Astrocyte (in vitro differentiated cells and primary cell): ENCODE data around the genes KIF22 and SEZ6L2.

DNA sequence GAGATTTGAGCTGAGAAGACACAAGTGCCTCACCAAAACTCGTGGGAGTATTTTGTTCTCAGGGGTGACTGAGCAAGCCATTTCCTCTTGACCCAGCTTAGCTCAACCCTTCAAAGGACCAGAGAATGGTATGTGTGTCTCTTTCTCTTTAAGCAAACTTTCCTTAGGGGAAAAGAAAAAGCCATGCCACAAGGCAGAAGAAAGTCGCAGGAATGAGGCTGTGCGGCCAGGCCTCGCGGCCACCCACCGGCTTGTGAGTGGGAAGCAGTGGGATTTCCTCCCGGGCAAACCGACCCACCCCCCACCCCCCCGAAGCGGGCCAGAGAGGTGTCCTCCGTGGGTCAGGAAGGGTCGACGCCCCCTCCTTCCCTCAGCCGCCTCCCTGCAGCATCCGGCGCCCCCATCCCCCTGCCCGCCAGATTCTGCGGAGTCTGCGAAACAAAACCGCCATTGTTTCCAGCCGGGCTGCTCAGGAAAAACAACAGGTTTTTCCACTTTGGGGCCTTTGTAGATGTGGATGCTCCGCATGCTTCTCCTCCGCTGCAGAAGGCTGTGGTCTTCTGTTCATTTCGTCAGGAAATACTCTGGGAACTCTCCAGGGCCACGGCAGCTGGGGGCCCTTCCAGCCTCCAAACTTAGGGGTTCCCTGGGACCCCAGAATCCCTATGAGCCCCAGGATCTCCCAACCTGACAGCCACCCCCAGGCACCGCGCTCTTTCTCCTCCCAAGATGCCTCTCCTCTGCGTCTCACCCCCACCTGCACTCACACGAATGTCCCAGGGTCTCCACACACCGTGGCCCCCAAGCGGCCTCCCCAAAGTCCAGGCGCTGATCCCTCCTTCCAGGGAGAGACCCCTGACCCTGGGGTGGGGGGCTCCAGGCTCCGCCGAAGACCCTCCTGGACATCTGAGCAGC lies 121.3 kb downstream of the NPIPB11 start:
- PRO-cap, result no peak
- RRBS, 2 experiments, result 6 to 16% methylated on average over 4 to 5 of the region's 34 CpGs

GRCh38 chr16:29292750-29293476 lies 113.6 kb downstream of the NPIPB11 start:
- PRO-cap, result no peak
- RRBS, 2 experiments, result 52 to 65% methylated on average over 5 to 6 of the region's 25 CpGs

DNA sequence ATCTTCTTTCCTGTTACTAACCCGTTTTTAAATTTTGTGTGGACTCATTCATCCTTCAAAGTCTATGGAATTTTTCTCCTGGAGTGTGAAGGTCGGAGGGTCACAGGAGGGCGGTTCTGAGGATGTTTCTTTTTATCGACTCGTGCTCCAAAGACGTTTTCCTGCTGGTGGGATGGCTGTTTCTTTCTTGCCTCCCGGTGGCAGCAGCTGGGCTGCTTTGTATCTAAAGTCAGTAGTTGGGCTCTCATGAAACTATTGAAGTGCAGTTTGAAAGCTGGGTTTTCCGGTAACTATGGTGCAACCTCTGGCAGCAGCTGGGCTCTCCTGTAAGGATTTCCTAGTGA lies 88.1 kb downstream of the NPIPB11 start:
- PRO-cap, result no peak
- RRBS, 2 experiments, result no CpG with 5 or more reads among the region's 8 CpGs

DNA sequence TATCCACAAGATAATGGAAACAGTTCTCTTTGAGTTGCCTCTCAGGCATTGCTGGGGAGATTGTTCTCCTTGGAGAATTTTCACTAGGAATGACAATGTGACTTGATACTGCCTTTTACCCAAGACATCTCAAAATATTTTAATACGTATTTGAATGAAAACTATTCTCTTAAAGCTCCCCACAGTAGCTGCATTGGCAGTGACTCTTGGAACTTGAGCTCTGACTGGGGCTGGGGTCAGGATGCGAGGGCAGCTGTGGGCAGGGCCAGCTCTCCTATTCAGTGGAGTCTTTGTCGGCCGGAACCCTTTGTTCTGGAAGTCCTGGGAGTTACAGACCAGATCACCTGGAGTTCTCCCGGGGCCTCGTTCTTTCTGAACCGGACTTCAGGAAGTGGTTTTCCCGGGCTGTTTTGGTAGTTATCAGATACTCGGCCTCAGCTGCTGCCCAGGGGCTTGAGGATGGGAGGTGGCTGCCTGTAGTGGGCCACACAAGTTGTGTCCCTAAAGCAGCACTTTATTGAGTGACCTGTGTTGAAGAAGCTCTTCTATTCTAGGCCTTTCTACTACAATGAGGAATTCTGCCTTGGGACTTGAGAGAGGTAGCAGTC lies 84.9 kb downstream of the NPIPB11 start:
- PRO-cap, result no peak
- RRBS, 2 experiments, result 71 to 83% methylated on average over 1 of the region's 9 CpGs

- PRO-cap, result no peak
- RRBS, 2 experiments, result no CpG with 5 or more reads among the region's 3 CpGs
Observed at GRCh38 chr16:29342875-29343230, 63.7 kb downstream of the NPIPB11 start.

- PRO-cap, result no peak
- RRBS, 2 experiments, result no CpG with 5 or more reads among the region's 11 CpGs
Observed at GRCh38 chr16:29604683-29605139, 58.3 kb upstream of the SPN start.

DNA sequence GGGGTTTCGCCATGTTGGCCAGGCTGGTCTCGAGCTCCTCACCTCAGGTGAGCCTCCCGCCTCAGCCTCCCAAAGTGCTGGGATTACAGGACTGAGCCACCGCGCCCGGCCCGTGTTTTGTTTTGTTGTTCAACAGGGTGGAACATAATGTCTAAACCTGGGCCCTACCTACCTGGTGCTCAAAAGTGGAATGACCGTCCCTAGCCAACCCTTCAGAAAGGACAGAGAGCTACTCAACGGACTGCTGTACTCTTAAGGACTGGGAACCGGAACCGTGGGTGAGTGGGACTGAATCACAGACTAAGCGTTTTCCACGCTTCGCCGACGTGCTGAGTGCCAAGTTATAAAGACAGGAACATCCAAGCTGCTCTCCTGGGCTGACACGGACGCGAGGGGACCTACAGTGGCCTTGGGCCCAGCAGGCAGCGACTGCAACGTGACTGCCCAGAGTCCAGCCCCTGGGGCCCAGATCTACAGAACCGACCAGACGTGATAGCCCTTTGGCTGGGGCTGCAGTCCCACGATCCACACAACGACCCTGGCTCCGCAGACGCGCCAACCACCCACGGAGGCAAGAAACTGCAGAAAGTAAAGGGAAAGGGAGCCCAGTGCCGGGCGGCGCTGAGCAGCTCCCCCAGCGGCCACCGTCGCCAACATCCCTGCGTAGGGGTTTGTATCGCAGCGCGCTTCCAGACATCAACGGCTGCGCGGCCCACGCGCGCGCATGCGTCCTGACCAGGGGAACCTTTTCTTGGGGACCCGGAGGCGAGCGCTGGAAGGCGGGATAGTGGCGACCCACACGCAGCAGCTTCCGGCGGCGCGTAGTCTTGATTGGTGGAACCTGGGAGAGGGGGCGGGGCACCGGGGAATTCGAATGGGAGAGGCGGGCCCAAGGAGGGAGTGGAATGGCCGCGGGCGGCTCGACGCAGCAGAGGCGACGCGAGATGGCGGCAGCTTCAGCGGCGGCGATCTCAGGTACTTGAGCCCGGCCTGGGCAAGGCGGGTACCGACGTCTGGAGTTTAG lies at the start of gene KIF22:
KIF22 (plus strand) TSS at position 897 of the 1,024 bp plus-strand sequence.
- PRO-cap, result bidirectional peak, plus-strand start at position 931 of the sequence, minus-strand start at position 590 of the sequence
- RRBS, 2 experiments, result under 1 to 4% methylated on average over 12 to 18 of the region's 77 CpGs

DNA sequence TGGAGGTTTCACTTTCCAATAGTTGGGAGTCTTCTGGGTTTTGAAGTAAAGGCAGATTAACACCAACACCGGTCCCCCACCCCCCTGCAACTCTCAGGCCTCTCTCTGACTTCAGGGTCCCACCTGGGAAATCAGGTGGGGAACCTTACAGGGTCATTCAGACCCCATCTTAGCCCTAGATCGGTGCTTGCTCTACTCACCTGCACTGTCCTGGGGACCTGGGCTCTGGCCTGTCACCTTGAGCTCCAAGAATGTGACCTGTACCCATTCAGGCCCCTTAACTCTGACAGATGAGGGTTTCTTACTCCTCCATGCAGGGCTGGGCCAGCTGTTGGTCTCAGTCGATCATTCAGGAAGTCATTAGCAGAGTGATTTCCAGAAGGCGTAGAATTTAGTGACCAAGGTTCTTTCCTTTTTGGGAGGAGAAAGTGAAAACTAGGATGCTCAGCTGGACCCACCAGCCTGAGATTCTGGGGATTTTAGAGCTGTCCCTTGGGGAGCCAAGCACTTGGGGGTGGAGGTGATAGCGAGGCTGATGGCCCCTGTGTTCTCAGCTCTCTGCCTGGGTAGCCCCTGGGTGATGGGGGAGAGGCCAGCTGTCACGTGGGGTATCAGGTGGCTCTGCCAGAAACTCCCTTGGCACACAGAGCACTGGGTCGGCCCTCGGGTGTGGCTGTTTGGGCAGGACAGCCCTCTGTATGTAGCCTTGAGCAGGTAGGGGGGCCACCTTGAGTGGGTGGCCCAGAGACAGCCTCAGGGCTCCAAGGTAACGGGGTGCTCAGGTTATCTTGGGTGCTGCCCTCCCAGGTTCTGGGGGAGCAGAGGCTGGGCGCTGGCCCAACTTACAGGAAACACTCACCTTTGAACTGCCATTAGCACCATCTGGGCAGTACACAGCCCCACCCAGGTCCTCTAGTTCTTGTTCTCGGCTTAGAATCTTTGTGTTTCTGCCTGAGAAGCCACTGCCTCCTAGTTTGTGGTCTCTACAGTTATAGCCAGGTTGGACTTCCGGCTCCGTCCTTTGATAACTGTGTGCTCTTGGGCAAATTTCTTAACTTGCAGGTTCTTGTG lies 751 bp downstream of the MVP start:
- PRO-cap, result no peak
- RRBS, 2 experiments, result no CpG with 5 or more reads among the region's 13 CpGs

- PRO-cap, result bidirectional peak, plus-strand start at chr16:29899683, minus-strand start at chr16:29899547
- RRBS, 2 experiments, result 0 to 4% methylated on average over 2 to 4 of the region's 40 CpGs
Observed at GRCh38 chr16:29898838-29899853, at the start of gene SEZ6L2. SEZ6L2 (minus strand) TSS chr16:29899550.

DNA sequence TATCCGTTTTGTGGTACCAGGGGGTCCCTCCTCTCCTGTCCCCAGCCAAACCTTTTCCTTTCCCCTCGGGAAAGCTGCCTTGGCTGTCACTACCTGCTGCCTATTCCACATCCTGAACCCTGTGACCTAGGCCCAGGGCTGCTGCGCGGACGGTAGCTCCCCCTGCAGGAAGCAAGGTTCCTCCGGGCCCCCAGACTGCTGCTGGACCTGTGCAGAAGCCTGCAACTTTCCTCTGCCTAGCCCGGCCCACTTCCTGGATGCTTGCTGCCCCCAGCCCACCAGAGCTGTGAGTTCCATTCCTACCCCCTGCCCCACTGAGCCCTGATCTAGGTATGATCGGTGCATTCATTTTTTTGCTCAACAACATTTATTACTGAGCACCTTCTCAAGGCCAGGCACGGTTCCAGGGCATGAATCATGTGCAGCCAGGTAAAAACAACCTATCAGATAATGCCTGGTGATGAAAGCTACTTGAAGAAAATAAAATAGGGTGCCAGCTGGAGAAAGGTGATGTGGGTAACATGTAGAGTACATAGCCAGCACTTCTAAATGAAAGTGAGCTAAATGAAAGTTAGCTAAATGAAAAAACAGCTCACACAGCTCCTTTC lies 2.2 kb downstream of the ENSG00000285043 start:
- PRO-cap, result no peak
- RRBS, 2 experiments, result 15 to 23% methylated on average over 2 of the region's 9 CpGs

GRCh38 chr16:30069027-30069779 lies 3.6 kb downstream of the ALDOA start:
- PRO-cap, result no peak
- RRBS, 2 experiments, result no CpG with 5 or more reads among the region's 17 CpGs

DNA sequence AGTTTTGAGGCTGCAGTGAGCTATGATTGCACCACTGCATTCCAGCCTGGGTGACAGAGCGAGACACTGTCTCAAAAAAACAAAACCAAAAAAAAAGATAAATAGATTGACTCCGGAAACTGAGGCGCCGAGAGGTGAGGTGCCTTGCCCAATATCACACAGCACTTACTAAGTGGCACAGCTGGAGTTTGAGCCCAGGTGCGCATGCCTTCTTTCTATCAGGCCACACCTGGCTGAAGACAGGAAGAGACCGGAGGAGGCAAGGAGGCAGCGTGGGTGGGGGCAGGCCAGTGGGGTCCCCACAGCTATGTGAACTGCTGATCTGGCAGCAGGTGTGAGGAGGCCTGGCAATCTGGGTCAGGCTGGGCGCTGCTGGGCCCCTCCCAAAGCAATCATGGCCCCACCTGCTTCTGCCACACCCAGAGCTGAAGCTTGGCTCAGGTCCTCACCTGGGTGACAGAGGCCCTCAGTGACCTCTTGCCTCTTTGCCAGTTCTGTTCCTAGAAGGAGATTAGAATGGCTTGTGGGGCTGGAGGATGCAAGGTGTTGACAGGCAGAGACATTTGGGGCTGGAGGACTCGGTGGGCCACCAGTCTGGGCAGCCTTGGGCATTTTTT lies 1.9 kb upstream of the GDPD3 start:
- PRO-cap, result no peak
- RRBS, 2 experiments, result no CpG with 5 or more reads among the region's 9 CpGs

GRCh38 chr16:30117636-30118816 lies 4.7 kb upstream of the GDPD3 start:
- PRO-cap, result no peak
- RRBS, 2 experiments, result 95 to 97% methylated on average over 5 to 6 of the region's 26 CpGs

DNA sequence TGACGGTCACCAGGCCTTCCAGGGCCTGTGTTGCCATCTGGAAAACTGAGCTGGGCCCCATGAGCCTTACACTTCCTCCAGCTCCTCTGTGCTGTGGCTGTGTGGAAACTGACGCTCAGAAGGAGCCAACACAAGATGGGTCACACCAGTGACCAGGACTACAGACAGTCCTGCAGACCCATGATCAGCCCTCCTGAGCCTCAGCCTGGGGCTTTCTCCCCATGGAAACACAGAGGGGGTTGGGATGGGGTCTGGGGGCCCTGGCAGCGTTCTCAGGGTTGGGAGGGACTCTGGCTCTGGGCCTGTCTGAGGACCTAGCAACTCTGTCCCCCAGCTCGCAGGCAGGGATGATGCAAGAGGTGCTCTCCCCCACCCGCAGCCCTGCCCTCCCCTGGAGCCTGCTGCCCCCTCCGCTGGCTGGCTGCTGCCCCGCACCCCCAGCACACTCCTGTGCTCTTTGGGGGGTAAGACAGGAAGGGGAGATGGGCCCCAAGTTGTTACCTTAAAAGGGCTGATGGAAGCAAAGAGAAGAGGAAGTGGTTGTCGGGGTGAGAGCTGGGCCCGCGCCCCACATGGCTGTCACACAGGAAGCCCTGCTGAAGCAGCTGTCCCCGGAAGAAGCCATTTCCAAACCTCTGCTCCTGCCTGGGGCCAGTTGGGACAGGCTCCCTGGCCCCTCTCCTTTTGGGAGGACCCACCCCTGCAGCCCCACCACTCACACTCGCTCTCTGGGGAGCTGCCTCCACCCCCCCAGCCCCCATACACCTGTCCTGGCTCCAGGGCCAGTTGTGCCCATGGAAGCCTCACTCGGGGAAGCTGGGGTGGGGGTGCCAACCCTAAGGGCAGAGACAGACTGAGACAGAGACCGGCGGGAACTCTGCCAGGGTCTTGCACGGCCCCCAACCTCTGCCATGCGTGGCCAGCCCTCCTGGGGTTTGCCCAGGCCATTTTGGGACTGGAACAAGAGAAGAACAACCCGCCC lies 2.4 kb downstream of the CORO1A start:
- PRO-cap, result no peak
- RRBS, 2 experiments, result no CpG with 5 or more reads among the region's 18 CpGs

GRCh38 chr16:30187705-30188110 lies 4.3 kb downstream of the CORO1A start:
- PRO-cap, result no peak
- RRBS, 2 experiments, result no CpG with 5 or more reads among the region's 13 CpGs

GRCh38 chr16:30188139-30188687 lies 4.8 kb downstream of the CORO1A start:
- PRO-cap, result no peak
- RRBS, 2 experiments, result no CpG with 5 or more reads among the region's 19 CpGs

GRCh38 chr16:30372805-30373181 lies 1.8 kb upstream of the MYL11 start:
- PRO-cap, result no peak
- RRBS, 2 experiments, result no CpG with 5 or more reads among the region's 7 CpGs

DNA sequence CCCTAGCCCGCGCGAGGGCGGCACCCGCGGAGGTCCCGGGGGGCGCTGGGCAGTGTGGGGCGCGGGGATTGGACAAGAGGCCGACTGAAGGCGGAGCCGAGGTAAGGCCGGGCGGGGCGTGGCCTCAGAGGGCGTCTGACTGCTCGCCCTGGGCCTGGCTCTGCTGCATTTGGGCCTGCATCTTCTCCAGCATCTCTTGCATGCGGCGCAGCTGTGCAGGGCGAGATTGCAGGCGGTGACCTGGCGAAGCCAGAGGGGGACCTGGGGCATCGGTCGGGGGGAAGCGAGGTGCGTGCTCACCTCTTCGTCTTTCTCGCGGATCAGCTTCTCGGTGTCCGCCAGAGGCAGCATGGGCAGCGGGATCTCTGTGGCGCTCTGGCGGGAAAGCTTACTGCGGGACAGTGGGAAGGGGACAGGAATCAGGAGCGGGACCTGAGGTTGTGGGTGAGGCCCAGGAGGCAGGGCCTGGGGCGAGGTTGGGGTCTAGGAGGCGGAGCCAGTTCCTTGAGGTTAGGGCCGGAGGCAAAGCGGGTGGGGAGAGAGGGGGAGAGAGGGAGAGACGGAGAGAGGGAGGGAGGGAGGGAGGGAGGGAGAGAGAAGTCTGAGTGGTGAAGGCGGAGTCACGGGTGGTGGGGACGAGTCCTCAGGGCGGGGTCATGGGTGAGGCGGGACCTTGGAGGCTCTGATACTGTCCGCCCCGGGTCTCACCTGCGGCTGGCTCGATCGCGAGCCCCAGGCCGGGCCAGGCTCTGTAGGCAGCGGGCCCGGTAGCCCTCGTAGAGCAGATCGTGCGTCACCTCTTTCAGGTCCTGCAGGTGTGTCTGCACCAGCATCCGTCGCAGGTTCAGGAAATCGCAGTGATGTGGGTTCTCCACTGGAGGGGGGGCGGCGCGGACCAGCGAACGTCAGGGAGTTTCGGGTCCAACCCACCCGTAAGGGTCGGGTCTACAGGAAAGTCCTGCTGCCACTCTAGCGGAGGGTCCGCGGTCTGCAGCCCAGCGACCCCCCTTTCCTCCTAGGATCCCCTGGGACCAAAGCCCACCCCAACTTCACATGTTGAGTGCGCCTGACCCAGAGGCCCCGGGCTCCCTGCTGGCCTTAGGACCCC lies 3.7 kb downstream of the SEPTIN1 start:
- PRO-cap, result bidirectional peak, plus-strand start at position 166 of the sequence, minus-strand start outside the sequence
- RRBS, 2 experiments, result 2 to 3% methylated on average over 21 of the region's 76 CpGs

DNA sequence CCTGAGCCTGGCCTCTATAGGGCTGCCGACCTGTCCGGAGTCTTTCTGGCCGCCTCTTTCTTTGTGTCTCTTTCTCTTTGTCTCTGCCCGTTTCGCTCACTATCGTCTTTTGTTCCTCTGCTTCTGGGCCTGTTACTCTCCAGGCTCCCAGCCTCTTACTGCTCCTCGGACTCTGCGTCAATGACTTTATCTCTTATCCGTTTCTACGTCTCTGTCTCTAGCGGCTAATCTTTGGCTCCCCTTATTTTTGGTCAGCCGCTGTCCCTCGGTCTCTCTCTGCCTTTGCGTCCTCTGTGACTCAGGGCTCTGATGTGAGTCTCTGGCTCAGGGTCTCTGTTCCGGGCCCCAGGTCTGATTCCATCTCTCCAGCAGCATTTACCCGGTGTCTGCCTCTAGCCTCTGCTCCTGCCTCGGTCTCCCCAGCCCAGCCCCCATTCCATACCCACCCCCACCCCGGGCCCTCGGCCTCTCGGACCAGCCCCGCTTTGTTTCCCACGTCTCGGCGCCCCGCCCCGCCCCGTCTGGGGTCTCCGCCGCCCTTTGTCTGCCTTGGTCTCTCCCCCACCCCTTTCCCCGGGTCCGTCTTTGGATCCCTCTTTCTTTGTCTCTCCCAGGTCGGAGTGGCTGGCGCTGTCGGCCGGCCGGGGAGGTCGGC lies 577 bp upstream of the ZNF48 start:
- PRO-cap, result bidirectional peak, plus-strand start at position 227 of the sequence, minus-strand start at position 160 of the sequence
- RRBS, 2 experiments, result 4 to 6% methylated on average over 5 to 10 of the region's 37 CpGs

DNA sequence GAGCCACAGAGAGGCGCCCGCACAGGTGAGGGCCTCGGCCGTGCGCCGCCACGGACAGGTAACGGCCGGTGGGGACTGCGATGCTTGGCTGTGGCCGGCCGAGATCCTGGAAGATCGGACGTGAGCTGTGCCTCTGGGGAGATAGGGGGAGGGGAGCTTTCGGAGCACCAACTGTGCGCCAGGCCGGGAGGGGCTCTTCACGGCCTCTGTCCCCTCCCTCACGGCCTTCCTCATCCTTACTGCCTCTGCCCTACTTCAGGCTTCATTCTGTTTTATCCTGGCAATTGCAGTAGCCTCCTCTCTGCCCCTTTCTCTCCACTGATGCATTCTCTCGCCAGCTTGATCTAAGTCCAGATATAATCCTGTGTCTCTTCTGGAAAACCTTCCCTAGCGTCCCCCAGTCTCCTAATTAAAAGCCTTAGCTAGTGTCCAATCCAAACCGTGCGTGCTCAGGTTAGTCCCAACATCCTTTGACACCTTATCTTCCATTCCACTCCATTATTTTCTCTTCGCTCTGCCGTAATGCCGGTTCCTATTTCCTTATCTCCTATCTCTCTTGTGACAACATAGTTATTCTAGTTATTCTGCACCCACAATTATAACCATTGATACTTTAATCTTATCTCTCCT lies 744 bp downstream of the ZNF48 start:
- PRO-cap, result no peak
- RRBS, 2 experiments, result 3% methylated on average over 16 of the region's 26 CpGs